B cell (primary cell): Measurements from ENCODE around the genes AEBP1 and DDX56.

DNA sequence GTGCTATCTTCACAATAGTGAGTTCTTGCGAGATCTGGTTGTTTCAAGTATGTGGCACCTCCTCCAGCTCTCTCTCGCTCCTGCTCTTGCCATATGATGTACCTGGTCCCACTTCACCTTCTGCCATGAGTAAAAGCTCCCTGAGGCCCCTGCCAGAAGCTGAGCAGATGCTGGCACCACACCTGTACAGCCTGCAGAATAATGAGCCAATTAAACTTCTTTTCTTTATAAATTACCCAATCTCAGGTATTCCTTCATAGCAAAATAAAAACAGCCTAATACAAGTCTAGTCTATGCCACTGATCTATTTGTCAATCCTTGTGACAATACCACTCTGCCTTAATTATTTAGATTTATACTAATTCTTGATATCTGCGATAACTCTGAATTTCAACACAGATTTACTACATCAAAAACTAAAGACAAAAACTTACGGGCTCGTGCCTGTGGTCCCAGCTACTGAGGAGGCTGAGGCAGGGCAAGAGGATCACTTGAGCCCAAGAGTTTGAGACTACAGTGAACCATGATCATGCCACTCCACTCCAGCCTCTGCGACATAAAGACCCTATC, 66.1 kb downstream of the COA1 start:
- PRO-cap: no peak
- CAGE, long polyA plus RNA: no peak

DNA sequence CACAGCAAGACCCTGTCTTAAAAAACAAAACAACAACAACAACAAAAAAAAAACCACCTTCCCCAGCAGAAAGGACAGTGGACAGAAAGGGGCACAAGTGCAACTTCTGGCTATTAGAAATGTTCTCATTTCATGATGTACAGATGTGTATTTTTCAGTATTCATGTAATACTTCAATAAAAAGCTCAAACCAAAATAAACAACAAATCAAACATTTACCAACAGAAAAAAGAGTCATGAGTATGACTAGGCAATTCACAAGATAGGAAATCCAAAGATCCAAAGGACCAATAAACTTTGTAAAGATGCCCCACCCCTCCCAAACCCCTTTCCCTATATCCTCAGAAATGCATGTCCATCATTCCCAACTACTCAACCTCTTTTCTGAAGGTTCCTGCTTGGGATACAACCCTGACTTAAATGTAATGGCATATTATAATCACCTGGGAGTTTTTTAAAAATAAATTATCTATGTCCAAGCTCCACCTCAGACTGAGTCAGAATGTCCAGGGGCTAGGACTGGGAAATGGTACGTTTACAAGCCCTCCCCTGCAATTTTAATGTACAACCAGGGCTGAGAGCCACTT, 36.7 kb downstream of the COA1 start:
- PRO-cap: no peak
- CAGE, long polyA plus RNA: no peak

DNA sequence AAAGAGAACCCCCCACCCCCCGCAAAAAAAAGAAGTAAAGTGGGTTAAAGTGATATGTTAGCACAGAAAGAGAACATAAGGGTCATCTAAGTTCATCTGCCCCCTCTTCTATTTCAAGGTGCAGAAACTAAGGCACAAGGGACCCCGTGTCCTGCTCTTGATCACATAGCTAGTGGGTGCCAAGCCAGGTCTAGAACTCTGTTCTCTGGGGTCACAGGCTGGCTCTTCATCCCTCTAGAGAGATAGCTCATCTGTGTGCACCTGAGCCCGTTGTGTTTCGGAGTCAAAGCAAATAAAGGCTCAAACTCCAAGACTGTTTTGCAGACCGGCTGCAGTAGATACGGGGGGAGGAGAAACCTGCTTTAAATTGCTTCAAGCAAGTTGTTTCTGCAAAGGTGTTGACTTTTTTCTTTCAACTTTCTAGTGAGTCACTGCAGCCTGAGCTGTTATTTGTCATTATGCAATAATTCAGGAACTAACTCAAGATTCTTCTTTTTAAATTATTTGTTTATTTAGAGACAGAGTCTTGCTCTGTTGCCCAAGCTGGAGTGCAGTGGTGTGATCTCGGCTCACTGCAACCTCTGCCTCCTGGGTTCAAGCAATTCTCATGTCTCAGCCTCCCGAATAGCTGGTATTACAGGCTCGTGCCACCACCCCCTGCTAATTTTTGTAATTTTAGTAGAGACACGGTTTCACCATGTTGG, 6.4 kb downstream of the BLVRA start:
- PRO-cap: no peak
- CAGE, long polyA plus RNA: no peak

DNA sequence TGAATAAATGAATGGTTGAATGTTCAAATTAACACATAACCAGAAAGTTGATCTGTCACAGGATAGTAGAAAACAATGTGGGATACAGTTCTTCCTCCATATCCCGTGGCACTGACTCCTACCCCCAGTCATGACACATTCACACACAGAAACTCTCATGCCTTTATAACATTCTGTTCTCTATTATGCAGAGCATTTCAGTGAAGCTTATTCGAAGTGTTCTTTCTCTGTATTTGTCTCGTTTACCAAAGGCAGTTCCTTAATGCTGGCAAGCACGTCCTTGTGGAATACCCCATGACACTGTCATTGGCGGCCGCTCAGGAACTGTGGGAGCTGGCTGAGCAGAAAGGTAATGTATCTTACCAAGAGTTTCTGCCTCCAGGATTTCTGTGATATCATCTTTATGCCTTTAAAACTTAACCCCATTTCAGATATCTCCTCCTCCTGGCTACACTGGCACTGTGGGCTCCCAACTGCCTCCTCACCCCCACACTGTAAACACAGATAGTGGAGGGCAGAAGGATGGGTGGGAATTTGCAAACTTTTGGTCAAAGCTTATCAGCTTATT, 34.1 kb downstream of the BLVRA start:
- PRO-cap: no peak
- CAGE, long polyA plus RNA: no peak

- PRO-cap: no peak
- CAGE, long polyA plus RNA: no peak
These were observed 26.7 kb downstream of the UBE2D4 start for GRCh38 chr7:43952809-43953412.

GRCh38 chr7:44059925-44060428, 5.4 kb downstream of the PGAM2 start:
- PRO-cap: no peak
- CAGE, long polyA plus RNA: no peak

GRCh38 chr7:44066709-44067401, 1.5 kb upstream of the PGAM2 start:
- PRO-cap: no peak
- CAGE, long polyA plus RNA: no peak

GRCh38 chr7:44081246-44081690, 1.1 kb downstream of the POLM start:
- PRO-cap: bidirectional peak, plus-strand start at chr7:44081624, minus-strand start at chr7:44081598
- CAGE, long polyA plus RNA: no peak

GRCh38 chr7:44096945-44097756, 7.0 kb upstream of the AEBP1 start:
- PRO-cap: unidirectional peak, plus-strand start at chr7:44097489
- CAGE, long polyA plus RNA: no peak

DNA sequence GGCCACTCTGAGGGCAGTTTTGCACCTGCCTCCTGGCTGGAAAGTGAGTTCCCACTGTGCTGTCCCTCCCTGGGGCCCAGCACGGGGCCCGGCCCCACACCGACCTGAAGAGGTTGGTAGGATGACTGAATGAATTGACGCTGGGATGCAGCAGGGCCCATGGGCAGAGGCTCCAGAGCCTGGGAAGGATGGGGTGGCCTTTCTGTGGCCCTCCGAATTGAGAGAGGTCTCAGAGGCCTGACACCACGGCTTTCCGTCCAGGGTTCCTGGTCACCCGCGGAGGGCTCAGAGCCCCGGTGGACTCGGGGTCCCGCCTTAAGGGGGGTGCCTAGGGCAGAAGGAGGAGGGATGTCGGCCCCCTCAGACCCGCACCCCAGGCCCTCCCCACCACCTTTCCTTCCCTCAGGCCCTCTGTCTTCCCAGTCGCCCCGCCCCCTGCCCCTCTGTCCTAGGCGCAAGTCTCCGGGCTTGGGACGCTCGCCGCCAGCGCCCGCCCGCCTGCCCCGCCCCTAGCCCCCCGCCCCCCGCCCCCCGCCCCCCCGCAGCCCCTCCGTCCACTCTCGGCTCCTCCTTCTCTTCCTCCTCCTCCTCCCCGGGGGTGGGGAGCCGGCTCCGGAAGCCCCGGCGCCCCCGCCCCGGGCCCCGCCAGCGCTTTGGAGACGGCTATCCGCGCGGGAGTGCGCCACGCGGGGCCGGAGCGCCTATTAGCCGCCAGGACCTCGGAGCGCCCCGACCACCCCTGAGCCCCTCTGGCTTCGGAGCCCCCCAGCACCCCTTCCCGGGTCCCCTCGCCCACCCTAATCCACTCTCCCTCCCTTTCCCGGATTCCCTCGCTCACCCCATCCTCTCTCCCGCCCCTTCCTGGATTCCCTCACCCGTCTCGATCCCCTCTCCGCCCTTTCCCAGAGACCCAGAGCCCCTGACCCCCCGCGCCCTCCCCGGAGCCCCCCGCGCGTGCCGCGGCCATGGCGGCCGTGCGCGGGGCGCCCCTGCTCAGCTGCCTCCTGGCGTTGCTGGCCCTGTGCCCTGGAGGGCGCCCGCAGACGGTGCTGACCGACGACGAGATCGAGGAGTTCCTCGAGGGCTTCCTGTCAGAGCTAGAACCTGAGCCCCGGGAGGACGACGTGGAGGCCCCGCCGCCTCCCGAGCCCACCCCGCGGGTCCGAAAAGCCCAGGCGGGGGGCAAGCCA, at the start of gene AEBP1:
Gene AEBP1 (plus strand): TSS at position 645 of the 1,190 bp plus-strand sequence.
- PRO-cap: unidirectional peak, plus-strand start at position 656 of the sequence
- CAGE, long polyA plus RNA: no peak

DNA sequence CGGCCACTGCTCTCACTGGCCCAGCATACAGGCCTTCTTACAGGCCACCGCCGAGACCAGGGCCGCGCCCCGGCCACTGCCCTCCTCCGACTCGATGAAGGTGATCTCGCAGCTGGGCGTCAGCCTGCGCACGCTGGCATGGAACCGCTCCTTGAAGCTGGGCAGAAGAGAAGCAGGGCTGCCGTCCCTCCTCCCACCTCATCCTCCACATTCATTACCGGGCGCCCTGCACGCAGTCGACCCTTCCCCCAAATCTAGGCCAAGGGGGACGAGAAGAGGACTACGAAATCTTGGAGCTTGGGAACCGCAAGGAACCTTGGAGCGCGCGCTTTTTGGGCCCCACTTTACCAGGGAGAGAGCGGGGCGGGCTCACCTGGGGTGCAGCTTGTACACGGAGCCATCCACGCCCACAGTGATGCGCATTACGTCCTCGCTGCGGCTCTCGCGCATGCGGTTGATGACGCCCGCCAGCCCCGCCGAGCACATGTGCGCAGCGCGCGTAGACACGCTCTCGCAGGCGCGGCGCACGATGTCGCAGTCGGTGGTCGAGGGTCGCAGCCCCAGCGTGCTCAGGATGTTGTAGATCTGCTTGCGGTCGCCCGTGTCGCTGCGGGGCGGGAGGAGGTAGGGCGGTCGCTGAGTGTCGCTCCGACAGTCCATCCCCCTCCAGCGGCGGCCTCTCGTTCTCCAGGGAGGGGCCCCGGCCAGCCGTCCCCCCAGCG, 4.2 kb upstream of the MYL7 start:
- PRO-cap: no peak
- CAGE, long polyA plus RNA: no peak

DNA sequence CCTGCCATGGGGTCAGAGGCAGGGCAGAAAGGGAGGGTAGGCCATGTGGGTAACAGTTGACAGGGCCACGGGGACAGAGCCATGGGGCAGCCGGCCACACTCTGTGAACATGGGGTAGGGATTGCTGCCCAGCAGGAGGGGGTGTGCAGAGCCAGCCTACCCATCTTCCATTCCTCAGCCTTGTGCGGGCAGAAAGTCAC, 18.1 kb upstream of the MYL7 start:
- PRO-cap: no peak
- CAGE, long polyA plus RNA: no peak

GRCh38 chr7:44324963-44325228, 498 bp downstream of the CAMK2B start:
- PRO-cap: no peak
- CAGE, long polyA plus RNA: no peak

DNA sequence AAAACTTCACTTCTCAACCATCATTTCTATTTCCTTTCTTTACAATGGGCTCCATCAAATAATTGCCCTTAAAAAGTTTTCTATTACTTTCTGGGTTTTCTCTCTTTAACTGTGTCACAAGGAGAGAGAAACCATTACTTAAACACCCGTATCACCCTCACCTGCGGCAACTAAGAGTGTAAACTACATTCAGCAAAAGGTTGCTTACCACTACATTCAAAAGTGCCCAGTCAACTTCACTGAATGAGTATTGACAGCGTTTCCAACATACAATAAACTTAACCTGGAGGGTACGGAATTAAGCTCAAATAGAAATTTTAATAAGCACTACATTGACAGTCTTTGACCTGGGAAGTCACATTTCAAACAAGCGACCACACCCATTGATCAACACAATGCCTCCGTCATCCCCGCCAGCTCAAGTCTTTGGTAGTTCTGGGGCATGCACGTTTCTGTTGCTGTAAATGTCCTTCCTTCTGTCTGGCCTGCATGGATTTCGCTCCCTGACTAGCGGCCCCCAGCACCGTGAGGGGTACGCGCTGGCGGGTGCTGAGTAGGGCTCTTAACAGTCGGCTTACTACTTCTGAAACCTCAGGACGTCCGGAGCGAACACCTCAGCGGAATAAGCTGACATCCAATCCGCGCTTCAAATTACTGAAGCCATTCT, 710 bp downstream of the NUDCD3 start:
- PRO-cap: bidirectional peak, plus-strand start at position 421 of the sequence, minus-strand start at position 423 of the sequence
- CAGE, long polyA plus RNA: no peak

- PRO-cap: no peak
- CAGE, long polyA plus RNA: no peak
These were observed 11.5 kb downstream of the DDX56 start for GRCh38 chr7:44561893-44562884.

DNA sequence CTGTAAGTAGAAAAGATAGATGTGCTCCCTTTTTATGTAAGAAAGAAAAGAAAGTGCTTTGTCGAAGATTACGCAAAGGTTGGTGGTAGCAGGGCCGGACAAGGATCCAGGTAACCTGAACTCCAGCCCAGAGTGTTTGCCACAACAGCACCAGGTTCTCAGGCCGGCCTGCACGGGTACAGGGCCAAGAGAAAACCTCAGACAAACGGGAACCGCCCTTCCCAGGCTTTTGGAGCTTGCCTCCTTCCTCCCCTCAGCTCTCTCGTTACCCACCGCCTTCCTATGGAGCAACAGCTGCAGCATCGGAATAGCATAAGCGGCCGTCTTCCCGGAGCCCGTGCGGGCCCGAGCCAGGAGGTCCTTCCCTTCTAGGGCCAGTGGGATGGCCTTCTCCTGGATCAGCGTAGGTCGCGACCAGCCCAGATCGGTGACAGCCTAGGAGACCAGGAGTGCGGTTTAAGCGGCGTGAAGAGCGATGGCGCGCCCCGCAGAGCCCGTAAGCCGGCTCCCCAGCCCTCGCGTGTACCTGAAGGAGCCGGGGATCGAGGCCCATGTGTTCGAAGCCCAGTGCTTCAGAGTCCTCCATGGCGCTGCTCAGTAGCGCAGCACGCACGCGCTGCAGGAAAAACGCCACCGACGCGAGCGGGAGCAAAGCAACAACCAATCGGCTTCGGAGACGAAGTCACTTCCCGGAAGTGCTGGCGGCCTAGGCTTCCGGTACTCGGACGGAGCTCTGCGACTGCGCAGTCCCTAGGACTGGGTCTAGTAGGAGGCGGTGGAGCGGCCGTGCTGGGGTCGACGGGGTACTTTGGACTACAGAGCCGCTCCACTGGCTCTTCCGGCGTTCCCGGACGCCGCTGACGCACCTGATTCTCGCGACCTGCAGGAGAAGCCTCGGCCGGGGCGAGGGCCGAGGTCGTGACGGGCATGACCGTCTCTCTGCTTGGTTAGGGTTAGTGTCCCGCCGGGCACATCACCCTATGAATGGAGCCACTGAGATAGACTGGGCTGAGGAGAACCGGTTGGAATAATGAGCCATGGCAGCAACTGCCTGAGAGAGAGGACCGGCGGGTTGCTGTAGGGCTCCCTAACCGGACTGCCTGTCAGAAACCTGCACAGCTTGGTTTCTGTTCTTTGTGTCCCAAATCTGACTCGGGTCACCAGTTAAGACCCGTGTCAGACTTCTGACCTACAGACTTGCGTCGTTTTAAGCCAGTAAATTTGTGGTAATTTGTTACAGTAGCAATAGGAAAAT, at the start of gene DDX56:
Gene DDX56 (minus strand): TSS at position 599 of the 1,255 bp plus-strand sequence.
- PRO-cap: bidirectional peak, plus-strand start at position 744 of the sequence, minus-strand start at position 599 of the sequence
- CAGE, long polyA plus RNA: start-site peak on the minus strand centred at position 611 of the sequence, 60 bp wide, 882 and 1,317 reads in 2 replicates

GRCh38 chr7:44580751-44581256, 1.2 kb downstream of the TMED4 start:
- PRO-cap: no peak
- CAGE, long polyA plus RNA: no peak

- PRO-cap: unidirectional peak, minus-strand start at chr7:44768504
- CAGE, long polyA plus RNA: no peak
These were observed 19.9 kb downstream of the ZMIZ2 start for GRCh38 chr7:44768394-44769077.

DNA sequence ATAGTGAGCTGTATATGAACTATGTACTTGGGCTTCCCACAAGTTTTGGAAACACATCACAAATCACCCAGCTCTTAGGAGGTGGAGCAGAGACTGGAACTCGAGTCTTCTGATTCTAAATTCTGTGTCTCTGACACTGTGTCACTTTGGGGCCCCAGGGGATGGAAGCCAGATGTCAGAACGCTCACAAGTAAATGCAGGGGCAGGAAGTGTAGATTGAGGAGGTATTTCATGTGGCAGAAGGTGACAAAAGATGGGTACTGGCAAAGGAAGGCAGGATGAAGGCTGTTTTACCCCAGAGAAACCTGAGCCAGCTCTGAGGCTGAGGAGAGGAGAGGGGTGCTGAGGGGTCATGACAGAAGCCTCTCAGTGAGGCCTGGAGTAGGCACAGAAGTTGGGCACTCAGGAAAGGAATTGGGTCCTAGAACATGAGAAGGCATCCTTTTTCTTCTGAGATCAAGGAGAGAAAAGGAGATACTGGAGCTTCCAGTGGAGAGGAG, 6.1 kb upstream of the PURB start:
- PRO-cap: no peak
- CAGE, long polyA plus RNA: no peak

DNA sequence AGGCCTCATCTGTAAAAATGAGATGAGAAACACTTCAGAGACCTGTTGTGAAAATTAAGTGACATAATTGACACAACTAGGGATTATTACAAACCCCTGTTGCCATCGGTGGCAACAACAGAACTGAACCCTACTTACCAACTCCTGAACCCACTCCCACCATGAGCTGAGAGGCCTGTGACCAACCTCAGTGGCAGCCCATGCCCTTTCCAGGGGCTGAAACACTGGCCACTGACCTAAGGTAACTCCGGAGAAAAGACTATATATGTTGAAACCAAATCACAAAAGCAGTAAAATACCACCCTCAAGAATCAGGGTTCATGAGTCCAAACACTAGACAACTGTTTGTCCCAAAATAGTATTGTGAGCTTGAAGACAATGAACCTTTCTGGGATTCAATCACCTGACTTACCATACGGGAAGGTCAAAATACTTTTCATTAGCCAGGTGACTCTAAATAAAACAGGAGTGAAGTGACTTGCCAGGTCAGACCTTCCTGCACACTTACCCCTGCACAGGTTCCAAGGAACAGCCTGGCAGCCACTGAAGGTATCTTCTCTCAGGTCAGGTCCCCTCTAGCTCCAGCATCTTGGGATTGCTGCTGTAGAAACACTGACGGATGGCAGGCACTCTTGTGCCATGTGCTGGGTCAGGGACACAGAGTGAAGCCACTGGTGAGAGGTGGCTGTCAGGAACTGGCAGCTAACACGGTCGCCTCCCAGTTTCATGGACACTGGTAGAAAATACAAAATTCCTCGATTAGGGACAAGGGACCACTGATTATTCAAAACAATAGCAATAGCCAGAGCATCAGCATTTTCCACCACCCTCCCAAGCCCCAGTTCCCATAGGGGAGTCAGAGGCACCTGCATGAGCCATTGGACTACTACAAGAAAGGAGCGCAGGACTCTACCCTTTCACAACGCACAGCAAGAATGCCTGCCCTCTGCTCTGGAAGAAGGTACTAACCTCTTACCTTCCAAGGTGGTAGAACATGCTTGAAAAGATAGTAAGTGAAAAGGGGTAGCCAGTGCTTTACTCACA, 4.8 kb upstream of the MYO1G start:
- PRO-cap: no peak
- CAGE, long polyA plus RNA: no peak